Caco-2 (cell line): ENCODE measurements around a stretch of chr4.

- PRO-cap = no peak
- RRBS = no CpG with 5 or more reads among the region's 25 CpGs
Measured at GRCh38 chr4:185878378-185879109, 66.5 kb upstream of the SORBS2 start.

DNA sequence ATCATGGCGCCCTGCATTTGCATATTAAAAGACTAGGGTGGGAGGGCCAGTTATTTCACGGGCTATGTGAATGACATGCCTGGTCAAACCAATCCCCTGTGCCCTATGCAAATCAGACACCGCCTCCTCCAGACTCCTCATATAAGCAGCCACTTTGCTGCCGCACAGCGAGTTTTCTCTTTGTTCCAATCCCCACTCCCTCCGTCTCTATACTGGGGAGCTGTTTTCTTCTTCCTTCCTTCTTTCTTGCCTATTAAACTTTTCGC is 112.5 kb upstream of the SORBS2 start:
- PRO-cap = no peak
- RRBS = no CpG with 5 or more reads among the region's 7 CpGs

- PRO-cap = no peak
- RRBS = no CpG with 5 or more reads among the region's 5 CpGs
Measured at GRCh38 chr4:185932075-185932511, 120.1 kb upstream of the SORBS2 start.

DNA sequence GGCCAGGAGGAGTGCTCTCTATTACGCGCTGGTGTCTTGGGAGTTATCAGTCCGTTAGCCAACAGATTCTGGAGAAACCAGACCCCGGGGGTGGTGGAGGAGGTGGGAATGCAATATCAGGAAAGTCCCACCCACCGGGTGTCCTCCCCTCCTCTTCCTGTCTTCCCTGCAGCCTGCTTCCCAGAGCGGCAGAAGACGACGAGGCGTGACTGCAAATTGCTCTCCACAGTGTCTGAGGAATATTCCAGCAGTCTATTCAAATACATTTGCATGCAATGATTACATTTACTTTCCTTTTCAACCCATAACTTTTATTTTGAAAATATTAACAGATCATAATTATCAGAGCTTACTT is 17.8 kb upstream of the TLR3 start:
- PRO-cap = no peak
- RRBS = 50% methylated on average over 1 of the region's 9 CpGs

- PRO-cap = no peak
- RRBS = no CpG with 5 or more reads among the region's 5 CpGs
Measured at GRCh38 chr4:186068017-186068400, 947 bp upstream of the TLR3 start.

DNA sequence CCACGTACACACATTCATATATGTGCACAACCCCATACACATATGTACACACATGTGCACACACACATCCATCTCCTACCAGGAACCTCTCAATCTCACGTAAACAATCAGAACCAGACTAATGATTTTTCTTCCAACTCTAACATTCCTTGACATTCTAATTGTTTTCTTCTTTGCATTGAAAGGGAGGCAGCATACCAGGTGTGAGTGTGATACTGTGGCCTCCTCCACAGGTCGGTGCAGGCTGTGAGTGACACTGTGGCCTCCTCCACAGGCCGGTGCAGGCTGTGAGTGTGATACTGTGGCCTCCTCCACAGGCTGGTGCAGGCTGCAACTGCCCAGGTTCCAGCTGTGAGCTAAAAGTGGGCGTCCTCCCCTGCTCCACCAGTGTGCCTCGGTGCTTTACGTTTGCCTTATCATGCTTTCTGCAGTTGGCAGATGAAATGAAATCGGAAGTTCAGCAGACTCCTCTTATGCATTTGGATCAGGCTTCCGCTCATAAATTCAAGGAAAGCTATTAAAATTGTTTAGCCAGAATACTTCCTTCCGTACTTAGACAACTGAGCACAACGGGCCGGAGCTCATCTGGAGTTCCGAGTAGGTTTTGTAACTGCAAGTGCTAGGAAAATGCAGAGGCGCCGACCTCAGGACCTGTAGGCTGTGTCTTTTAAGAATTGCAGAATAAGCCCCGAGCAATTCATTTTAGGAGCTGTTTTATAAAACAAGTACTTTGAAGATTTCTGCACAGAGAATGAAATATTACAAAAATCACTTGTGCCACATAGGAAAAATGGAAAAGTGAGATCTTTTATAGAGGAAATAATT is 12.0 kb downstream of the CYP4V2 start:
- PRO-cap = no peak
- RRBS = no CpG with 5 or more reads among the region's 16 CpGs

GRCh38 chr4:186250714-186251087 is 15.3 kb upstream of the F11 start:
- PRO-cap = no peak
- RRBS = no CpG with 5 or more reads among the region's 1 CpG

DNA sequence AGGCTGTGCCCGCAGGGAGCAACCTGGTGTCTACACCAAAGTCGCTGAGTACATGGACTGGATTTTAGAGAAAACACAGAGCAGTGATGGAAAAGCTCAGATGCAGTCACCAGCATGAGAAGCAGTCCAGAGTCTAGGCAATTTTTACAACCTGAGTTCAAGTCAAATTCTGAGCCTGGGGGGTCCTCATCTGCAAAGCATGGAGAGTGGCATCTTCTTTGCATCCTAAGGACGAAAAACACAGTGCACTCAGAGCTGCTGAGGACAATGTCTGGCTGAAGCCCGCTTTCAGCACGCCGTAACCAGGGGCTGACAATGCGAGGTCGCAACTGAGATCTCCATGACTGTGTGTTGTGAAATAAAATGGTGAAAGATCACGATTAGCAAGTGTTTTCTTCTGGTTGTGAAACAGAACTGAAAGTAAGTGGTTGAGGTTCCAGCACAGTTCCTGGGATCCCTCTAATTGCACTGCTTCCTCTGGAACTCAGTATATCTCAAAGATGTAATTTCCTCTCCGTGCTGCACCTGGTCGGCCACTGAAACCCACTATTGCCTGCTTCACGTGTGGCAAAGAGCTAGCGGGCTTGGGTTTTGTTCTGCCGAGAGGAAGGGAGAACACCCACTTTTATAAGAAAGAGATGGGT is 7.8 kb upstream of the F11 start:
- PRO-cap = no peak
- RRBS = no CpG with 5 or more reads among the region's 14 CpGs

GRCh38 chr4:186617504-186618667 is 62.5 kb upstream of the MTNR1A start:
- PRO-cap = no peak
- RRBS = no CpG with 5 or more reads among the region's 17 CpGs

DNA sequence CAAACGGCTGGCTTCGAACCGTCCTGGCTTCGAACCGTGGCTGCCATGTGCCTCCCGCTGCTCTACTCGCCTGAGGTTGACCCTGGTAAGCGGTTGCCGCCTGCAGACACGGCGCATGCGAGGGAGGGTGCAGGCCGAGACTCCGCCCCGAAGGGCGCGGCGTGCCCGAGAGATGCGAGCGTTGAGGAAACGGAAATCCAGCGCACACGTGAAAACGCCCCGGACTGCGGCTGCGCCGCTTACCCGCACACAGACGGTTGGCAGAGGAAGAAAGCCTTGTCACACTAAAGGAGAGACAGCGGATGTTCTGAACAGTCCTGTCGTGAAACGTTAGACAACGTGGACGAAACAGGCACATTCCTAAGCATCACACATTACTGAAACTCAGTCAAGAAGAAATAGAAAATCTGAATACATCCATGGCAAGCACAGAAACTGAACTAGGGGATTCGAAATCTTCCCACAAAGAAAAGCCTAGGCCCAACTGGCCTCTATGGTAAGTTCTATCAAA is 382.0 kb upstream of the ZFP42 start:
- PRO-cap = no peak
- RRBS = no CpG with 5 or more reads among the region's 37 CpGs

- PRO-cap = no peak
- RRBS = no CpG with 5 or more reads among the region's 10 CpGs
Measured at GRCh38 chr4:189002488-189002931, 863.3 kb downstream of the TRIML1 start.

- PRO-cap = no peak
- RRBS = 12% methylated on average over 7 of the region's 43 CpGs
Measured at GRCh38 chr4:189810735-189811268, 129.9 kb upstream of the FRG1 start.

GRCh38 chr4:190021022-190021677 is 5.9 kb downstream of the FRG2 start:
- PRO-cap = no peak
- RRBS = no CpG with 5 or more reads among the region's 39 CpGs

- PRO-cap = no peak
- RRBS = no CpG with 5 or more reads among the region's 13 CpGs
Measured at GRCh38 chr4:190049736-190050127, 22.7 kb upstream of the FRG2 start.